Metastatic Liver Carcinoma in the Lung (tissue), 2 donors: Measurements from ENCODE around the genes FBXO39, RNASEK and ELP5.

- PRO-cap, 2 experiments: no peak in any of the 2 experiments
Measured at GRCh38 chr17:6689027-6689602, 24.1 kb downstream of the SLC13A5 start.

DNA sequence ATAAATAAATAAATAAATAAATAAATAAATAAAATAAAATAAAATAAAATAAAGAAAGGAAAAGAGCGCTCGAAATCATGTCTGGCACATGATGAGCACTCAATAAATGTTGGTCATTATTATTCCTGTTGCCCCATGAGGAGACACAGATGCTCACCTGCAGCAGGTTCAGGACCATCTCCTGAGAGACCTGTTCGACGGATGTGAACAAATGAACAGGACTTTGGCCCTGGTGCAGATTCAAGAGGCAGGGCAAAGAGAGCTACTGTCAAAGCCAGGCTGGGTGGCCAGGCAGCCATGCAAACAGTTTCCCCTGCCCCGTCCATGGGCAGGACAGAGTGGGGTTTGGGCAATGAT is 14.1 kb downstream of the SLC13A5 start:
- PRO-cap, 2 experiments: no peak in any of the 2 experiments

DNA sequence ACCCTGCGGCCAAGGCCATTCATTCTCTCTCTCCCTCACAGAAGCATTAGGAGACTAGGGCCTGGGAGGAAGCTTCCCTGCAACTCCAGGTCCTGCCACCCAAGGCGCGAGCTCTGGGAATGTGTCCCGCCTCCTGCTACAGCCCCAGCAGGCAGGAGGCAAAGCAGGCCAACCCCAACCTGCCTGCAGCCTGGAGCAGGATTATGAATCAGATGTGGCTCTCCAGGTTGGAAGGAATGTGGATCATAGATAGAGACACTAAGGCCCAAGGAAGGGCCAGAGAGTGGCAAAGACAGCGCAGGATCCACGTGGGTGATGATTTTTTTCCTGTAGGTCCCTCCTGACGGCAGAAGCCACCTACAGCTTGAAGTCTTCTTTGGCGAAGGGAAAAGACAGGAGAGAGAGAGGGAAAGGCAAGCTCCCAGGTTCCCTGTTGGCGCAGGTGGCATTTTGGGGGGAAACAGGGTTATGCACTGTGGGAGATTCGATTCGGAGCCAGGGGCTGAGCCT is 694 bp downstream of the SLC13A5 start:
- PRO-cap, 2 experiments: no peak in any of the 2 experiments

GRCh38 chr17:6720653-6721295 is 7.6 kb upstream of the SLC13A5 start:
- PRO-cap, 2 experiments: no peak in any of the 2 experiments

DNA sequence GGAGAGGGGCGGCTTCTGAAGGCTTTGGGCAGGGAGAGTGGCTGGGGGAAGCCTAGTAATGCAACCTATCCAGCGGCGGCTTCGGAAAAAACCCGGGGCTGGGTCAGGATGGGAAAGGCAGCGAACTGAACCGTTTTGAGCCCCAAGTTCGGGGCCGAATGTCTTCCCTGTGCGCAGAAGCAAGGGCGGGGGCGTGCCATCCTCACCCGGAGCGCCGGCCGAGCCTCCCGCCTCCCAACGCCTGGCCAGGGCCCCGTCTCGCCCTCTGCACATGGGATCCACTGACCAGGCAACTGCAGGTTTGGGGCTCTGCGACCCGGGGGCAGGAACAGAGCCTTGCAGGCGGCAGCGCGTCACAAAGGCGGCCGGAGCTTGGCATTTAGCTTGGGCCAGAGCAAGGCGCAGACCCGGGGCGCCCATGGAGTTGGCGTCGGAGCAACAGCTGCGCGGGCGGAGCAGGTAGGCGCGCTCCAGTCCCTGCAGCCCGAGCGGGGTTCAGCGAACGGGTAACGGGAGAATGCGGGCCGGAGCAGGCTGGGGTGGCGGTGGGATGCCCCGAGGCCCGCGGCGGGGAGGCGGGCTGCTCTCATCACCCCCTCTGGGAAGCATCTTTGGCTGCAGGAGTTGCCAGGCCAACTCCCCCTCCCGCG is at the start of gene FBXO39:
TSS of gene FBXO39 (plus strand) at position 402 of the 650 bp plus-strand sequence.
- PRO-cap, 2 experiments: no peak in any of the 2 experiments

DNA sequence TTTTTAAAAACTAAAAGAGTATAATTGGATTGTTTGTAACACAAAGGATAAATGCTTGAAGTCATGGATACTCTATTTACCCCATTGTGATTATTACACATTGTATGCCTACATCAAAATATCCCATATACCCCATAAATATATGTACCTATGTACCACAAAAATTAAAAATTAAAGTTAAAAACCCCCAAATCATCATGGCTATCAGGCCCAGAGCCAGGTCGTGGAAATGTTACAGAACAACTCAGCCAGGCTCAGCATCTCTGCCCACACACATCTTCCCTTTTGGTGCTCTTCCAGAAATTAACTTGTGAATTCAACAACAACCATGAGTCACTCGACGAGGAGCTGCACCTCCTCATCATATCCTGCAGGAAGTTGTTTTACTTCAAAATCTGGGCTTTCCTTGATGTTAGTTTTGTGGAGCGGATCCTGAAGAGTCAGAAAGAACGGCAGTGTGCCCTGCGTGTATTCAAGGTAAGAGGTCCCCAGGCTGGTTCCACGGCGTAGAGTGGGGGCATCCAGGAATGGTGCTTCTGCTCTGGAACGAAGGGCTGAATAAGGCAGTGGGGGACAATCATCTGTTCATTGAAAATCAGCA is 10.6 kb downstream of the FBXO39 start:
- PRO-cap, 2 experiments: peak in 1 of 2 experiments; most common plus-strand start position 415 of the sequence (in 1)

DNA sequence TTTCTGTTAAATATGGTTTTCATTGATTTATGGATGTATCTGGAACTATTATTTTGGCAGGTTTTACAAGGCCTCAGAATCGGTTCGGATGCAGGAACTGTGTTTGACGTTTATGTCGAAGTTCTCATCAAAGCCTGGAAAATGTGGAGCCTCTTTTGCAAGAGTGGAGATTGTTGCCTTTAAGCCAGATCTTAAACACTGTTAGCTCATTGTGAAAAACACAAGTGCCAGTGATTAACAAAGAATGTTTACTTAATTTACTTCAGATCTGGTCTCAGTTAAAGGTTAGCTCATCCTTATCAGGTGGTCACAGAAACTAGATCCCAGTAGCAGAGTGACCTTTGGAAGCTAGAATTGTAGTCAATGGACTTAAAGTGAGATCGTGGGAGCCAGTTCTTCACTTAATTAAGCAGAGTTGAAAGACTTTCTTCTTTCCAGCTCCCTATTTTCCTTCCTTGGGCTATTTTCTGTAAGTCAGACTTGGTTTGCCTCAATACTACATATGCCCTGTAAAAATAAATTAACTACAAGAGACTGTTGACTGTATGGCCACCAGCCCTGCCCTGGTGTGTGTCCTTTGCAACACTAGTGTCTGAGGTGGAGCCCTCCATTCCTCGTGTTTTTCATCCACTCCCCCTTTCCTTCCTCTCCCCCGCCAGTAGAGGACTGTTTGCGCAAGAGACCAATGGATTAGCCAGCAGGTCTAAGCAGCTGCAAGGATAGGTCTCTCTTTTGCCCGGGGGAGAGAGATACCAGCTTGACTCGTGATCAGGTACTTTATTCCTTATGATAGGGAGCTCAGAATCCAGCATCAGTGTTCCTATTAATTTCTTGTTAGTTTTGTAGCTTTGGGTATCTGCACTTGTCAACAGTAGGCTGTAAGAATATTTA is 20.2 kb downstream of the FBXO39 start:
- PRO-cap, 2 experiments: no peak in any of the 2 experiments

GRCh38 chr17:7012163-7012835 is at the start of gene RNASEK:
TSS of gene RNASEK (plus strand) at chr17:7012624.
- PRO-cap, 2 experiments: peak in 2 of 2 experiments; most common plus-strand start chr17:7012644 (in 2); most common minus-strand start chr17:7012303 (in 2)

- PRO-cap, 2 experiments: no peak in any of the 2 experiments
Measured at GRCh38 chr17:7013771-7014159, 817 bp upstream of the C17orf49 start.

DNA sequence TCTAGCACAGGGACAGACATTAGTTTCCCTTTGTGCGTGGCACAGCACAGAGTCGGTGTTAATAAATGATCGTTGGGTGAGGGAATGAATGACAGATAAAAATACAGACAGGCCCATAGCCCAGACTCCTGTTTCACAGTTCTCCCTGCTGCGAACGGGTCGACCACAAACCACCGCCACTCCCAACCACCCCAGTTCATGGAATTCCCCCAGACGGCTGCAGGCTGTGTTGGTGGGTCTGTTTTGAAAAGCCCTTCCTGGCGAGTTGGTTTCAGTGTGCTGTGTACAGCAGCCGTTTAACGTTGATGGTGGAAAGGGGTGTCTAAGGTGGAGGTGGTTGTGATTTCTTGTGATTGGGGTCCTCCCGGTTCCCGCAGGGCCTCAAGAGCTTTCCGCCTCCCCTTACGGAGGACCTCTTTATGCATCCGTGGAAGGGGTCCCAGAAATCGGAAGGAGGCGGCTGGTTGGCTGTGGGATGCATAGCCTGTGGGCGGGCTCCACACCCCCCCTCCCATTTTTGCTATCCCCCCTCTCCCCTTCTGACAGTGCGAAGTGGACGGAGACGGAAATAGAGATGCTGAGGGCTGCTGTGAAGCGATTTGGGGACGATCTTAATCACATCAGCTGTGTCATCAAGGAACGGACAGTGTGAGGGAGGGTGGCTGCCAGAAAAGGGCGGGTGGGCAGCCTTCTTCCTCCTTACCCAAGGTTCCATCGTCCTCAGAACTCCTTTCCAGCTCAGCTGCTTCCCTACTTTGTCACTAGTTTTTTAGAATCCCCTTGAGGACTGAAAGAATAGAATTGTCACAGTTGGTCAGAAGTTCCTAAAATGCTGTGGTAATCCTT is 869 bp downstream of the C17orf49 start:
- PRO-cap, 2 experiments: no peak in any of the 2 experiments

DNA sequence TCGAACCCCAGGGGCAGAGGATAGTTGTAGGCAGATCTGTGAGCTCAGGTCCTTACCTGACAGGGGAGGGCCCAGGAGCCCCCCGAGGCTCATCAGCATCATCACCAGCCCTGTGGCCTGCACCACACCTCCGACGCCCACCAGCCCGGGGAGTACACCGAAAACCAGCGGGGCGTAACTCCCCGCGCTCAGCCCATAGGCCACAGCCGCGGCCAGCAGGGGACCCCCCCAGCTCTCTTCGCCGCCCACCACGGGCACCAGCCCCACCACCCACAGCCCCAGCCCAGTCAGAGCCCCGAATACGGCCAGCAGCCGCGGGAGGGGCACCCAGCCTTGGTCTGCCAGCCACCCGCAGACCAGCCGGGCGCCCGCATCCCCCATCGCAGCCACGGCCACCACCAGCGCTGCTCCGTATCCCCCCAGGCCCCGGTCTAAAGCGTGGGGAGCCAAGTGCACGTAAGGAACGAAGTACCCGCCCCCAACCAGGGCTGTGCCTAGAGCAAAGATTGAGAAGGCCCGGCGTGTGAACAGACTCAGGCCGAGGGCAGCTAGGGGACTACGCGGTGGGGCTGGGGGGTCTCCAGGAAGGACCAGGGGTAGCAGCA is 1.9 kb downstream of the SLC16A11 start:
- PRO-cap, 2 experiments: peak in 1 of 2 experiments; most common plus-strand start position 502 of the sequence (in 1)

GRCh38 chr17:7091247-7091846 is 11.3 kb upstream of the CLEC10A start:
- PRO-cap, 2 experiments: no peak in any of the 2 experiments

DNA sequence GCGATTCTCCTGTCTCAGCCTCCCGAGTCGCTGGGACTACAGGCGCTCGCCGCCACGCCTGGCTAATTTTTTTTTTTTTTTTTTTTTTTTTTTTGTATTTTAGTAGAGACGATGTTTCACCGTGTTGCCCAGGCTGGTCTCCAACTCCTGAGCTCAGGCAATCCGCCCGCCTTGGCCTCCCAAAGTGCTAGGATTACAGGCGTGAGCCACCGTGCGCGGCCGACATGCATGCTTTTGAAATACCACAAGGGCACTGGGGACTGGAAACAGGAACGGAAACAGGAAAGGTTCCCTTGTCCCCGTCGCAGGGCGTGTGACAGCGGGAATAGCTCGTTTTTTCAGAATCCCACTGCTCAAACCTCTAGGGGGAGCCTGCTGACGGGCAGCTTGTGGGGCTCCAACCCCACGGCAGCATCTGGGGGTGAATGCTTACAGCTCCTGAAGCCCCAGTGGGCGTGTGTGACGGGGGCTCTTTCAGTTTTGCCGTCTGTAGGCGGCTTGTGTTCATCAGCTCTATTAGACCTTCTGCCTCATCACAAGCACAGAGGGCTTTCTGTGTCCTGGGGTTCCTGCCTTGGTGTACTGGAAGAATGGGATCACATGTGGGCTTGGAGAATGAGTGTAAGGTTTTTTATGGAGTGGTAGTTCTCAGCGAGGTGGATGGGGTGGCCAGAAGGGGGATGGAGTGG is 18.8 kb upstream of the ASGR2 start:
- PRO-cap, 2 experiments: no peak in any of the 2 experiments

DNA sequence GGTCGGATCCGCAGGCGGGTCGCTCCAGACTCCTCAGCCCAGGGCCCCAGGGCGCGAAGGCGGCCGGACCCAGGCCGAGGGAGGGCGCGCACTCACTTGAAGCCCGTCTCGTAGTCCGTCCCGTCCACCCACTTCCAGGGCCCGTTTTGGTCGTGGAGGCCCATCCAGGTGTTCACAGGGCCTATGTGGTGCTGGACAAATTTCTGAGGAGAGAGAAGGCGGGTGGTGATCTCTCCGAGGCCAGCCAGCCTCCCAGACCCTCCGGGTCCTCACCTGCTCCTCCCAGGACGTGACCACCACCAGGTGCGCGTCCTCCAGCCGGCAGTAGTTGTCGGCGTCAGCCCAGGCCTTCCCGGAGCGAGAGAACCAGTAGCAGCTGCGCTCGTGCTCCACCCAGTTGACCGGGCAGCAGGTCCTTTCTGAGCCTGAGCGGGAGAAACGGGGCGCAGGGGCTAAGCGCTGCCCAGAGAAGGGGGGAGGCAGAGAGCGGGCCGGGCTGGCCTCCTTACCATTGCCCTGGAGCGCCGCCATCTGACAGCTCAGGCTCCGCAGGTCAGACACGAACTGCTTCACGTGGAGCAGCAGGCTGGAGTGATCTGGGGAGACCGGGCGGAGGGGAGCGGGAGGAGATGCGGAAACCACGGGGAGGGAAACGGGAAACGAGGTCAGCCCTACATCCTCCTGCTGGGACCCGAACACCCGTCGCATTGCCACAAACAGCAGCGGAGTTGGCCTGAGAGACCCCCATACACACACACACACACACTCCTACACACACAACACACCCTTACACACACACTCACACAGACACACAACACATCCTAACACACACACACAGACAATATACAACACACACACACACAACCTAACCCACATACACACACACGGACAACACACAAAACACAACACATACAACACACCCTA is 5.0 kb downstream of the ASGR1 start:
- PRO-cap, 2 experiments: no peak in any of the 2 experiments

GRCh38 chr17:7223752-7224735 is 4.3 kb downstream of the ACADVL start:
- PRO-cap, 2 experiments: no peak in any of the 2 experiments

DNA sequence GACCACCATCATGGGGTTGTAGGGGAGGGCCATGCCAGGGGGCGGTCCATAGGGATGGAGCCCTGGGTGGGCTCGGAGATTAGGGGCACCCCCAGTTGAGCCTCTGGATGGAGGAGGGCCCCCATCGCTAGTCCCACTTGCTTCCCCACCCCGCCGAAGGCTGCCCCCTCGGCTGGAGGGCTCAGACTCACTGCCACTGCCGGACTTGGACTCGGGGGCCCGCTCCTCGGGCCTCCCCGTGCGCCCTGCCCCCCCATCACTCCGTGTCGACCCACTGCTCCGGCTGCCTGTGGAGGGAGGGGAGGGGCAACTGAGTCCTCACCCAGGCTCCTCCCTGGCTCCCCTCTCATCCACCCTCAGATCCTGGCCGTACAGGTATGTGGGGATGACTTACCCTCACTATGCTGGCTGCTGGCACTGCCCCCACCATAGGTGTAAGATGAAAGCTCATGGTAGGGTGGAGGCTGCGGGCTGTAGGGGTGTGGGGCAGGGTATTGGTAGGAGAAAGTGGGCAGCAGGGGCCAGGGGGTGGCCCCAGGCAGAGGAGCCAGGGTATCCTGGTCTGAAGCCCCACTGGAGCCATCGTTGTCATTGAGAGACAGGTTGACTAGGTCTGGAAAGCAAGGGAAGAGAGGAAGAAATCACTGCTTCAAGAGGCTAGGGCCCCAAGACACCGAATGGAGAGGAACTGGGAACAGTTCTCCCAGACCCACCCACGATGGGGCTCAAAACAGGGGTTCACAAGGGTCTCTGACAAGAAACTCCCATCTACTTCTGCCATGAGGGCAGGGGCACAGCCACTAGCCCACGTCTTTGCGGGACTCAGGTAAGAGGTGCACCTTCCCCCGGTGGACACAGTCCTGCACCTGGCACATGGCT is 6.5 kb downstream of the ACADVL start:
- PRO-cap, 2 experiments: no peak in any of the 2 experiments

DNA sequence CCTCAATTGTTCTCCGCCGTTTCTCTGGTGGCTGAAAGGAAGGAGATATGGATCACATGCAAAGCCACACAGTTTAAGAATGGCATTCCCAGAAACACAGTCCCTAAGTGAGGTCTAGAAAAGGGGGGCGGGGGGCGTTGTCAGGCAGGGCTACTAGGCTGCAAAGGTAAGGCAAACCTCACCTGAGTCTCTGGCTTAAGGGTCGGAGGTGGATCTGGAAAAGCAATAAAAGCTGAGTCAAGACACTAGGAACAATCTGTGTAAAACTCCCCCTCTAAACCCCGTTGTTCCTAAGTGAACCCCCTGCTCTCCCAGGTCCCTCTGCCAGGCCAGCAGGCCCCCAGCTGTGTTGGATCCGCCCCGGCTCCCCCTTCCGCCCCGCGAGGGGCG is 1.8 kb downstream of the PHF23 start:
- PRO-cap, 2 experiments: peak in 1 of 2 experiments; most common minus-strand start position 346 of the sequence (in 1)

DNA sequence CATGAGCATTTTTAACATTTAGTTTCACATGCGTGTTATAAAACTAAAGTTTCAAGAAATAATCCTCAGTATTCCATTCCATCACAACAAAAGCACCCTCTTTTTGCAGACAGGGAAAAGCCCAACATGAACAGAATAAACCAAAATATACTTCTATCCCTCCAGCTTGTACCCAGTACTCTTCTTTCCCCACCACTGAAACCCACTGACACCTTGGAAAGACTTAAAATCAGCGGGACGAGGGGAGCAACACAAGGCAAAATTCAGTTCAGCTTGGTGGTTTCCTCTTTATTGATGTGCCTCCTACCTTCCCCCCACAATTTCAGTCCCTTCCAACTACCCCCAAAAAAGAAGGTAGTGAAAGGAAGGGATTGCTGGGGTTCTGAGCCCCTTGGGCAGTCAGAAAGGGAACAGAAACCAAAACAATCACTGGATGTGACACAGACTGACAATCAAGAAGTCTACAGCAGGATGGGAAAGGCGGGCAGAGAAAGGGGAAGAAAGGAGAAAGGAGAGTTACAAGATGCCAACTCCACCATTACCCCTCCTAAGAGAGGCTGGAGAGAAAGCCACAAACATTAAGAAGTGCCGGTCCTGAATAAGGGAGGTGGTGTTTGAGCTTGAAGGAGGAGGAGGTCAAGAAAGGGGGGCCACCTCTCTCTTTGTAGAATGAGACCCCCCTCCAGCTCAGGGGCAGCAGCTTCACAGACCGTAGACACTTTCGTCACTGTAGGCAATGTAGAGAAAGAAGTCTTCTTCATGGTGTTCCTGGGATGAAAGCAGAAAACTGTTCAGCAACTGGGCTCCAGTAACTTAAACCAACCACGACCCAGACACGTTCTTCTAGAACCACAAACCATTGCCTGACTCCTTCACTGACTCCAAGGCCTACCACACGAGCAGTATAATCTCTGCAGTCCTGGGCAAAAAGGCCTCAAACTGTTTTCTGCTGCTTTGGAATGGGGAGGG is 1.2 kb upstream of the PHF23 start:
- PRO-cap, 2 experiments: no peak in any of the 2 experiments

DNA sequence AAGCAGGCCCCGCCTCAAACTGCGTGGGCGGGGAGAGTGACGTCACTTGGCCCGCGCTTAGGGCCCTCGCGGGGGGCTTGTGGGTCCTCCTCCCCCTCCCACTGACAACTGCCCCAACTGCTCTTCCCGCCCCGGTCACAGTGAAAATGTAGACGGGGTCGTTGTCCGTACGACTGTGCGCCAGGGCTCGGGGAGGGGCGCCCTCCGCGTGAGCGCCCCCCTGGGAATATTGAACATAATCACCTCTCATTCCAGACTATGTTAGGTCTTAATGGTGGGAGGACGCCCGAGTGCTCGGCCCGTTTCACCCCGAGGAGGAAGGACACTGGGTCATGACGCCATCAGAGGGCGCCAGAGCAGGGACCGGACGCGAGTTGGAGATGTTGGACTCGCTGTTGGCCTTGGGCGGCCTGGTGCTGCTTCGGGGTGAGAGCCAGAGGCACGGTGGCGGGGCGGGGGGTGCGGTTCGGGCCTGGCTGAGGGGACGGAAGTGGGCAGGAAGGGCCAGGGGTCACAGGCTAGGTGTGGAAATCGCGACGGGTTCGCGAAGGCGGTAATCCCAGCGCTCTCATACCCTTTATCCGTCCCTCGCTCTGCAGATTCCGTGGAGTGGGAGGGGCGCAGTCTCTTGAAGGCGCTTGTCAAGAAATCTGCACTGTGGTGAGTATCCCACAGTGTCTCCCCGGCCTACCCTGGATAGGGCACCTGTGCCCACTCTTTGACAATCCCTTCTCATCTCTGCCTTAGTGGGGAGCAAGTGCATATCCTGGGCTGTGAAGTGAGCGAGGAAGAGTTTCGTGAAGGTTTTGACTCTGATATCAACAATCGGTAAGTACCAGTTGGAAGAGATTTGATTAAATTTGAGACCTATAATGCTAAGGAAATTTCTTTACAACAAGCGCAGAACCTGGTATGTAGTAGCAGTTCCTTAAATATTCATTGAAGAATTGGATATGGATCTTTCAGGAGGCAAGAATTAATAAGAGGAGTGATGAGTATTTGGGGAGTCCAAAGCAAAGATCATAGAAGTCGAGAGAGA is at the start of gene ELP5:
TSS of gene ELP5 (plus strand) at position 45 of the 1,039 bp plus-strand sequence.
- PRO-cap, 2 experiments: peak in 2 of 2 experiments; most common plus-strand start position 143 of the sequence (in 1); most common minus-strand start position 292 of the sequence (in 2)

- PRO-cap, 2 experiments: no peak in any of the 2 experiments
Measured at GRCh38 chr17:7260061-7260489, 2.2 kb downstream of the CLDN7 start.